Tongue (tissue), 2 donors: Measurements from ENCODE around the gene TP53I13.

DNA sequence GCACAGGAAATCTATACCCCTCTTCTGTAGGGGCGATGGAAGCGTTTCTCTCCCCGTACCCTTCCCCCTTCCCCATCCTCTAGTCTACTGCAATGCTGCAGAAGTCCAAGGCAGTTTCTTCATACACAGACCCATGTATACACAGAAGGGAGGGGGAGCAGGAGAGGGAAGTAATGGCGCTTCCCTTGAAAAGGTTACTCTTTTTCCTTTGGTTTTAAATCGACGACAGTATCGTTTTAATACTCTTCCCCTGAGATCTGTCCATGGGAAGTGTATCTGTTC, 1.2 kb downstream of the TAOK1 start:
- RAMPAGE, long total RNA: no peak

DNA sequence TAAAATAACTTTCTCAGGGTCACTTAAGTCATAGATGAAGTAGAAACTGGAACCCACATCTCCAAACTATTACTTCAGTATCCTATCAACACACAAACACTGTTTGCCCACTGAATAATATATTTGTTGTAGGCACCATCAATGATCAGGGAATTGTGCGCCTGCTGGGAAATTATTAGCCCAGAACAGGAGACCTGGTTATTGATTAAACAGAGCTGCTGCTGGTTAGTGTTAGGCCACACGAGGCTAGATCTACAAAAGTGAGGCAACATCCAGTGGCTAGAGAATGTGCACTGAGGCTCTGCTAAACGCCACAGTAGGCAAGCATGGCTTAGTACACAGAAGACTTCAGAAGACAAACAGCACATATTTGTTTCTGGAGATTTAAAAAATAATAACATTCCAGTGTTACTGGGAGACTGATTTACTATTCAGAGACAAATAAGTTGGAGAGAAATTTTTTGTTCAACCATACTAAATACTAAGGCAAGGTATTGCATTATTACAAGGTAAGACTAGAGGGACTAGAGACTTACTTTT, 11.0 kb downstream of the ABHD15 start:
- RAMPAGE, long total RNA: no peak

DNA sequence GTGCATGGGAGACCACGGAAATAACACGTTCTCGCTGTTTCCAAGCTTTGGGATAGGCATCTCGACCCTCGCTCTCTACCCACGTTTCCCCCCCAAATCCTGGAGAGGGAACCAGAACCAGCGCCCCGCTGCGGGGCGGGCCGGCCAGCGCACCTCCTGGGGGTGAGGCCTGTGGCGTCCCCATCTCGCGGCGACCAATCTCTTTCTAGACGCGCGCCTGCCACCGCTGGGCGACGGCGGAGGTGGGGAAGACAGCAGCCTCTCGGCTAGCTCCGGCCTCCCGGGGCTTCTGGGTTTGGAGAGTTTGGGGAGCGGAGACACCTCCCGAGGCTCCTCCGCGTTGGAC, 709 bp upstream of the TP53I13 start:
- RAMPAGE, long total RNA: no peak

- RAMPAGE, long total RNA: no peak
Observed at GRCh38 chr17:29568165-29569314, at the start of gene TP53I13. TSS of gene TP53I13 (plus strand) at chr17:29568701.

DNA sequence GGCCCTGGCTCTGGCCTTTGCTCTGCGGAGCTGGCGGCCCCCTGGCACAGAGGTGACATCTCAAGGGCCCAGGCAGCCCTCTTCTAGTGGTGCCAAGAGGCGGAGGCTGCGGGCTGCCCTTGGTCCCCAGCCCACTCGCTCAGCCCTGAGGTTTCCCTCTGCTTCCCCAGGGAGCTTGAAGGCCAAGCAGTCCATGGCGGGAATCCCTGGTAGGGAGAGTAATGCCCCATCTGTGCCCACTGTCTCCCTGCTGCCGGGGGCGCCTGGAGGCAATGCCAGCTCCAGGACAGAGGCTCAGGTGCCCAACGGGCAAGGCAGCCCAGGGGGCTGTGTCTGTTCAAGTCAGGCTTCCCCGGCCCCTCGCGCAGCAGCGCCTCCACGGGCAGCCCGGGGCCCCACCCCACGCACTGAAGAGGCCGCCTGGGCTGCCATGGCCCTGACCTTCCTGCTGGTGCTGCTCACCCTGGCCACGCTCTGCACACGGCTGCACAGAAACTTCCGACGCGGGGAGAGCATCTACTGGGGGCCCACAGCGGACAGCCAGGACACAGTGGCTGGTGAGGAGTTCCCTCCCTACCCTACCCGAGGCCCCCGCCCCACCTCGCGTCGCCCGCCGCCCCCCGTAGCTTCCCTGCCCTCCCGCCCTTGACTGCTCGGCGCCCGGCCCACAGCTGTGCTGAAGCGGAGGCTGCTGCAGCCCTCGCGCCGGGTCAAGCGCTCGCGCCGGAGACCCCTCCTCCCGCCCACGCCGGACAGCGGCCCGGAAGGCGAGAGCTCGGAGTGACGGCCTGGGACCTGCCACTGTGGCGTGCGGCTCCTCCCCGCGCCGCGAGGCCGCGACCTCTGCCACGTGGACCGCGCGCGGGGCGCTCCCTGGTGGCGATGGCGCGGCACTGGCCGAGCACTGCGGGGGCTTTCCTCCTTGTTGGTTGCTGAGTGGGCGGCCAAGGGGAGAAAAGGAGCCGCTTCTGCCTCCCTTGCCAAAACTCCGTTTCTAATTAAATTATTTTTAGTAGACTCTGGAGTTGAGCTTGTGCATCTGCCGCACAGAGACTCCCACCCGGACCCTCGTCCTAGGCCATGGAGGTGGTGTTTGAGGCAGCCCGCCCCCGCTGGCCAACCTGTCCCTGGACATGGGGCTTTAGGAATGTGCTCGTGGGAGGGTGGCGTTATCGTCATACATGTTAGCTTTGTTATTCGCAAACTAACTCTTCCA, 4.0 kb downstream of the TP53I13 start:
- RAMPAGE, long total RNA: no peak

- RAMPAGE, long total RNA: no peak
Observed at GRCh38 chr17:29589958-29590193, 428 bp upstream of the GIT1 start.

GRCh38 chr17:29590933-29592039, 1.6 kb upstream of the ANKRD13B start:
- RAMPAGE, long total RNA: no peak

DNA sequence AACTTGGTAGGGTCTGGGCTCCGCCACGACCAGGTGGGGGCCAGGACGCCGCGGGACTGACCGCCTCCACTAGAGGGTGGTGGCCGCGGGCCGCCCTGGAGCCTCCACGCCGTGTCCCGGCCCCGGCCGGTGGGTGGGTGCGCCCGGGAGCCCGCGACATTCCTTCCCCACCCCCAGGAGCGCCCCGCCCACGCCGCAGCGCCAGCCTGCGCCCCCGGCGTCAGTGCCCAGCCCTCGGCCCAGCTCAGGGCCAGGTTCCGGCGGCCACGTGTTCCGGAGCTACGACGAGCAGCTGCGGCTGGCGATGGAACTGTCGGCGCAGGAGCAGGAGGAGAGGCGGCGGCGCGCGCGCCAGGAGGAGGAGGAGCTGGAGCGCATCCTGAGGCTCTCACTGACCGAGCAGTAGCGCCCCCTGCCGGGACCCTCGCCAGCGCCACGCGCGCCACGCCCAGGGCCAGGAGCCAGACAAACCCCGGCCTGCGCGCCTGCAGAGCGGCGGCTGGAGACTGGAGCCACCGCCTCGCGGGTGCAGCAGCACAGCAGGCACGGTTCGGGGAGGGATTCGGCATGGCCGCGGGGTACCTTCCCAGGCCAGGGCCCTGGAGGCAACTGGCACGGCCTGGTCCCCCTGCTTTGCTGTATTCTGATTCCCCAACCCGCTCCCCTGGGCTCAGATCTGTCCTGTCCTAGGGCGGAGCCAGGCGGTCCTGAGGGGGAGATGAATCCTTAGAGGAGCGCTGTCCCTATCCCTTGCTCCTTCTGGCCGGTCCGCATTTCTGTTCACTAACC, 9.3 kb downstream of the CORO6 start:
- RAMPAGE, long total RNA: no peak

- RAMPAGE, long total RNA: no peak
Observed at GRCh38 chr17:29650362-29651147, 27.8 kb upstream of the CORO6 start.

- RAMPAGE, long total RNA: no peak
Observed at GRCh38 chr17:29664843-29665885, 42.5 kb upstream of the CORO6 start.

GRCh38 chr17:29713613-29714221, 91.0 kb upstream of the CORO6 start:
- RAMPAGE, long total RNA: no peak

GRCh38 chr17:29835298-29836030, 94.6 kb downstream of the SSH2 start:
- RAMPAGE, long total RNA: no peak

DNA sequence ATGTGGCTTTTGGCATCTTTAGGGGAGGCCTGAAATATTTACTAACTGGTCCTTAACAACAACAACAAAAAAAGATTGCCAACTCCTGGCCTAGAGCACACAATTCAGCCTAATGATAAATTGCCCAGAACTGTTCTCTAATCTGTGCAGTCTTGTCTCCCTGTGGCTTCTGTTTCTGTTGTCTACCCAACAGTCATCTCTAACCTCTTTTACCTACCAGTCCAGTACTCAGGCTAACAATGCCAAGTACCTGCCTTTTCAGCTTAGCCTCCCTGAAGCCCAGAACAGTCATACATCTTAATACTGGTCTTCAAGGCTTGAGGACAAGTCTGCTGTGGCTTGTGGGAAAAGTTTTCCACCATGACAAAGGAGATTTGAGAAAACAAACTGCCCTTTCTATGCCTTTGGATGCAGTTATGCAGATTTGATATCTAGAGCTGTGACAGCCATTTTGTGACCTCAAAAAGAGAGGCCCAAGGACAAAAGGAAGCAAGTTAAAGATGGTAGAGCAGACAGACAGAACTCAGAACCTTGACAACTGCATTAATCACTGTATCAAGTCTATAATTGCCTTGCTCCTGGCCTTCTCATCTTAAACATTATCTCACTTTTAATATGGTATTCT, 66.8 kb downstream of the SSH2 start:
- RAMPAGE, long total RNA: no peak

DNA sequence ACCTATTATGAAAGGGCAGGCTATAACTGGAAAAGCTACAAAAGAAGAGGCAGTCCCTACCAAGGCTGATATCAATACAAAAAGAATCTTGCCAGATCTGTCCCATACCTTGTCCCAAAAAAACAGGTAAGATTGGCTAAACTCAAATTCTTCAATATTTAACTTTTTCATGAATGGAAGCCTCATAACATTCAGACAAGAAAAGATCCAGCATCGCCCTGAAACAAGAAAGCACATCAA, 2.6 kb downstream of the BLMH start:
- RAMPAGE, long total RNA: no peak

DNA sequence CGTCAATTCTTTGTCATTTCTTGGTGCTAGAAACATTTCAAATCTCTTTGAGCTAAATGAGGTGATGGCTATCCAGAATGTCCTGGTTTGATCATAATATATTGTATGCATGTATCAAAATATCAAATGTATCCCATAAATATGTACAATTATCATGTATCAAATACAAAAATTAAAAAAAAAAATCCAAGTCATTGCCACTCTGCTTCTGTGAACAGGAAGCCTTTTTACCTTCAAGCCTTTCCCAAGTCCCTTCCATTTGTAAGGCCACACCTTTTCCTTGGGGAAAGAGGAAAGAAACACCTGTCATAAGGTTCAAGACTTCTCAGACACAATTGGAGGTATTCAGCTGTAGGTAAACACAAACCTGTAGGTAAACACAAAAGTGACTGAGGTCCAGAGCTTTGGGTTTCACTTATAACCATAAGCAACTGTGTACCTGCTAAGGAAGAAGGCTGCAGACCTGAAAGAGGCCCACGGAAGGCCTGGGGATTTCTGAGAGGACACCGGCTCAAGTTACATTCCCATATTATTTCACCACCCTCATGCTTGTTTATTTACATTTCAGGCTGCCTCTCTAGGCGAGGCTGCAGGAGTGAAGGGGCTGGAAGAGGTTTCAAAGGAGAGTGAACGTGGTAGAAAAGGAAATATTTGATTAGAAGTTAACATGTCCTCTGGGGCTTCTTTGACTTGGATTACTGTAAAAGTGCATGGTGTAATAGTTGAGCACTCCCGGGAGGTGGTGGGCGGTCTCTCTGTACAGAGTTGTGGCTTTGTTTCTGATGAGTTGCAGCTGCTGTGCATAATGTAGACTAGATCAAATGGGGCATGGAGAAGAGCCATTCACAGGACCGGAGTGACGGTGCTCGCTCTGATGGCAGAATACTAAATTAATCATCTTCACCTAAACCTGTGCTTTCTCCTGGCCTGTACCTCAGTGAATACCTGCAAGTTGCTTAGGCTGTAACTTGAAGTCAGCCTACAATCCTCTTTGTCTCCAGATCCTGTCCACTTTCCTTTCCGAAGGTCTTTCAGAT, 2.2 kb upstream of the CPD start:
- RAMPAGE, long total RNA: no peak

DNA sequence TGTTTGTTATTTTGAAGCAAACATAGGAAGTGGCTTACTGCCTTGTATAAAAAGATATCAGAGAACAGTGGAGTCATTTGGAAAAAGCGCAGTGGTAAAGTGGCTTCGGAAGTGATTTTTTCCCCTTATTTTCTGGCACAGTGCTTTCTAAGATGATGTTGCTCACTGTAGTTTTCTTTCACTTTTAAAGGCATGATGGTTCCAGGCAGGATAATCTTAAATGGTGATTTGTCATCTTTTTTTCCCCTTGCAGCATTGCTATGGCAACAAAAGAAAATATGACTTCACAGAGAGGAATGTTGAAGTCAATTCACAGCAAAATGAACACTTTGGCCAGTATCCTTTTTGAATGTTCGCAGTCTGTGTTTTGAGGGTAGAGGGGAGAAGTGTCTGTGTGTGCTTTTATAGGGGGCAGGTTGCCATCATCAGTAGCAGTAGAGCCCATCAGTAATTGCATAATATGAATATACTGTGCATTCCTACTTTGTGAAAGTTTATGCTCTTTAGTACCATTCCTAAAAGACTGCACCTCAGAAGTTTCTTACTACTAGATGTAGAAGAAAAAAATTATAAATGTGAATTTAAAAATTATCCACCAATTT, 42.6 kb downstream of the GOSR1 start:
- RAMPAGE, long total RNA: no peak

DNA sequence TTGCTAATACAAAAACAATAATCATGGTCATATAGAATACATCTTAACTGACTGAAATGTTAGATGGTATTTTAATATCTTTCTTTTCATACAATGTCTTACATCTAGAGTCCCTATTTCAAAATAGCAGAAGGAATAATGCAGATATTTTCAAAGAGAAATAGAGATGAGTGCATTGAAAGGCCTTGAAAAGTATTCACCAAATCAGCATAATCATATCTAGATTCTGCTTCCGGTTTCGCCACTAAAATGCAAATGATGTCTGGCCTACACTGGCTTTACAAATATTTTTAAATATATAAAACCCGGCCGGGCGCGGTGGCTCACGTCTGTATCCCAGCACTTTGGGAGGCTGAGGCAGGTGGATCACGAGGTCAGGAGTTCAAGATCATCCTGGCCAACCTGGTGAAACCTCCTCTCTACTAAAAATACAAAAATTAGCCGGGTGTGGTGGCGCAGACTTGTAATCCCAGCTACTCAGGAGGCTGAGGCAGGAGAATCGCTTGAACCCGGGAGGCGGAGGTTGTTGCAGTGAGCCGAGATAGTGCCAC, 1.6 kb downstream of the CRLF3 start:
- RAMPAGE, long total RNA: no peak

- RAMPAGE, long total RNA: no peak
Observed at GRCh38 chr17:30859393-30859597, 27.5 kb downstream of the ATAD5 start.

GRCh38 chr17:30957782-30958733, 12.8 kb upstream of the RNF135 start:
- RAMPAGE, long total RNA: no peak

- RAMPAGE, long total RNA: no peak
Observed at GRCh38 chr17:30991169-30991534, 20.3 kb downstream of the RNF135 start.